Placental pericyte (primary cell): ENCODE measurements around a stretch of chr15.

DNA sequence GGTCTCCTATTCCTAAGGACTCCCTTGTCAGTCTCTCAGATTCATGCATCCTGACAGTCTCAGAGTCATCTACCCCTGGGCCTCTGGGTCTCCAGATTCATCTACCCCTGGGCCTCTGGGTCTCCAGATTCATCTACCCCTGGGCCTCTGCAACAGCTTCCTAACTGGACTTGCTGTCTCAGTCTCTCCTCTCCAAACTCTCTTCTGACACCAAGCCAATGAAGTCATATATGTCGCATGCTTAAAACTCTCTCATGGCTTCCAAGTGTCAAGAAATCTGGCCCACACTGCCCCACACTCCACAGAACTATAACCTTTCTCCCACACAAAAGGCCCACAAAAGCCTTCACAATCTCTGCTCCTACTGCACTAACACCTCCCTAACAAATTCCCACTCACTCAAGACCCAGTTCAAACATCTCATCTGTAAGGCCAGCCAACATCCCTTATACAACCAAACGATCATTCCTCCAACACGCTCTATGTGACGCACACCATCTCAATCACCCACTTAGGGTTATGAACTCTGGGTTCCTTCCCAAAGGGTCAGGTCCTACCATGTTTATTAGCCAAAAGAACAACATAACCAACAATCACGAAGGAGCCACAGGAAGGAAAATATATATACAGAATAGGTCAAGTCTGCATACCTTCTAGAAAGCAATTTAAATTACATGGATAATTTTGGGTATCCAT lies 13.6 kb downstream of the TBC1D2B start:
- CAGE, long polyA plus RNA, result no peak

DNA sequence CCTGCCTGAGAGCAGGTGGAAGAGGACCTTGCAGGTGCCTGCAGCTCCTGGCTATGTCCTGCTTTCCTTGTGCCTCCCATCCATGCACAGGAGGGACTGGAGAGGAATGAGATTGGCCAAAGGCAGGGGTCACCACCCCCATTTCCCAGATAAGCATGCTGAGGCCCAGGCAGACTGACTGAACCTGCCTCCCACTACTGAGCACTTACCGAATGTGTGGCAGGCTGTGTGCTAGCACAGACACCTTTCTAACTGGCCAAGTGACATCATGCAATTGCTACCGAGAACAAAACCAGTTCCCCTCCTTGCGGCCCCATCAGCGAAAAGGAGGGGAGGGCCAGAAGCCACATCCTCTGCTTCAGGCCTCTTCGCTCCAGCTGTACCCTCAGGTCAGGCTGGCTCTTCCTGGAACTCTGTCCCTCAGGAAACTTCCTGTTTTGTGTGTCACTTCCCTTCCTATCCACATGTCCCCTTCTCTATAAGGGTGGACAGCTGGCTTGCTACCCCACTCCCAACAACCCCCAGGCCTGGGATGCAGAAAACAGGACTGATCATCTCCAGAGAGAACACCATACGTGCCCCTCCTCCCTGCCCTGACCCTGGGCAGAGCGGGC lies 11.4 kb downstream of the SH2D7 start:
- CAGE, long polyA plus RNA, result no peak

DNA sequence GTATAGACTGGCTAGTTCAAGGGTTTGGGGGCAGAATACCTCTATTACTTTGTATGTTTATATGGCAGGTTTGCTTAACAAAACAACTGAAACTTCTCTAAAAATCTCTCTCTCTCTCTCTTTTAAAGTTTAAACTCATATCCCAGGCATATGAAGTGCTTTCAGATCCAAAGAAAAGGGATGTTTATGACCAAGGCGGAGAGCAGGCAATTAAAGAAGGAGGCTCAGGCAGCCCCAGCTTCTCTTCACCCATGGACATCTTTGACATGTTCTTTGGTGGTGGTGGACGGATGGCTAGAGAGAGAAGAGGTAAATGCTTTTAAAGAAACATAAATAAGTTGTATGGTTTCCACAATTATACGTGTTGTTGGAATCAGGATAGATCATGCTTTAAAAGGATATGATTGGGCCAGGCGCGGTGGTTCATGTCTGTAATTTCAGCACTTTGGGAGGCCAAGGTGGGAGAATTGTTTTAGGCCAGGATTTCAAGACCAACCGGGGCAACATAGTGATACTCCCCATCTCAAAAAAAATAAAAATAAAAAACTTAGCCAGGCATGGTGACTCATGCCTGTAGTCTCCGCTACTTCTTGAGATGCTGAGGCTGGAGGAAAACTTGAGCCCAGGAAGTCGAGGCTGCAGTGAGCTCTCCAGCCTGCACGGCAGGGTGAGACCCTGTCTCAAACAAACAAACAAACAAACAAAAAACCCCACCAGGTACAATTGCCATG lies 6.2 kb downstream of the DNAJA4 start:
- CAGE, long polyA plus RNA, result no peak

- CAGE, long polyA plus RNA, result no peak
Measured at GRCh38 chr15:78340795-78341785, 937 bp downstream of the CRABP1 start.

DNA sequence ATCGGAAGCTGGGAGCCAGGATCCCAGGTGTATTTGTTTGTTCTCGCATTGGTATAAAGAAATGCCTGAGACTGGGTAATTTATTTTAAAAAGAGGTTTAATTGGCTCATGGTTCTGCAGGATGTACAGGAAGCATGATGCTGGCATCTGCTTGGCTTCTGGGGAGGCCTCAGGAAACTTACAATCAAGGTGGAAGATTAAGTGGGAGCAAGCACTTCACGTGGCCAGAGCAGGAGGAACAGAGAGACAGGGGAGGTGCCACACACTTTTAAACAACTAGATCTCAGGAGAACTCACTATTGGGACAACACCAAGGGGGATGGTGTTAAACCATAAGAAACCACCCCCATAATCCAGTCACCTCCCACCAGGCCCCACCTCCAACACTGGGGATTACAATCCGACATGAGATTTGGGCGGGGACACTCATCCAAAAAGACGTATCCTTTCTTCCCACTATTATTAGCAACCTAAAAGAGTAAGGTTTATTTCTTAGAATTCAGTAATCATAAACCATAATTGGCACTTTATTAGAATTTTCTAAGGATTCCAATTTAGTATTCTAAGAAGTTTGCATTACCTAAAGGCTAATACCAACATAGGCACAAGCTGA lies 5.4 kb upstream of the HYKK start:
- CAGE, long polyA plus RNA, result no peak

DNA sequence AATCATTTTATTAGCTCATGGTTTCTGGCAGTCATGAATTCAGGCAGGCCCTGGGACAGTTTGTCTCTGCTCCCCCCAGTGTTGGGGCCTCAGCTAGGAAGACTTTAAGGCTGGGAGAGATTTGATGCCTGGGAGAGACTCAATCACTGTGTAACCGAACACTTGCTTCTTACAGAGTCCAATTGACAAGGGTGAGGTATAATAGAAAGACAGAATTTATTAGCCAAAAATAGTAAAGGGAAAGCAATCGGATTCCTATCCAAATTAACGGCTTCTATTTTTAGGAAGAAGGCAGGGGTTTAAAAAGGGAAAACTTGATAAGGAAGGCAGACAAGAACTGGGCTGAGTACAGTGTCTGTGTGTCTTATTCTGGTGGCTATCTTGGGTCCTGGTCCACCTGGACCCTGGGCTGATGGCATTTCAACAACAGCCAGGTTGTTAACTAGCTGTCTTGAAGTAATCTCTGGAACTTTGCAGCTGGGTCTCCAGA lies 2.6 kb upstream of the PSMA4 start:
- CAGE, long polyA plus RNA, result no peak

DNA sequence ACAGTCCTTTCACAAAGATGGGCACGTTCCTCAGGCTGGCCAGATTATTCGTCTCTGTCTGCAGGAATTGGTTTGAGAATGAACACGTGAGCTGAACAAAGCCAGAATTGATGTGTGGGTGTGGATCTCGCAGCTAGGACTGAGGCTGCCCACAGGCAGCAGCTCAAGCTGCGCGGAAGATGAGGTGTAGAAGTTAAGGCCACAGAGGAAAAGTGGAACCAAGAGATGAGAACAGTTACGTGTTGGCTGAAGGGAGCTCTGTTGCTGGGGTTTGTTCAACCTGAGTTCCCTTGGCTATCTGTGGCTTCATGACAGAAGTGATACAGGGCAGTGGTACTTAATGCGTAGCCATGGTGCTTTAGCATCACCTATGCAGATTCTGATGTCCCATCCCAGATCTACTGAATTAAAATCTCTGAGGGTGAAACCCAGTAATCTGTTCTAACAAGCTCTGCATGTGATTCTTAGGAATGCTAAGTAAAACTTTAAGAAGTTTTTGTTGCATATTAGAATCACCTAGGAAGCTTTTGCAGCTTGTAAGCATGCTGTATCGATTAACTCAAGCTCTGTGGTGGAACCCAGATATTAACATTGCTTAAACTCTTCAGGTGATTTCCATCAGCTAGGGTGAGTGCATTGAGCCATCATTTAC lies 9.2 kb downstream of the PSMA4 start:
- CAGE, long polyA plus RNA, result no peak

DNA sequence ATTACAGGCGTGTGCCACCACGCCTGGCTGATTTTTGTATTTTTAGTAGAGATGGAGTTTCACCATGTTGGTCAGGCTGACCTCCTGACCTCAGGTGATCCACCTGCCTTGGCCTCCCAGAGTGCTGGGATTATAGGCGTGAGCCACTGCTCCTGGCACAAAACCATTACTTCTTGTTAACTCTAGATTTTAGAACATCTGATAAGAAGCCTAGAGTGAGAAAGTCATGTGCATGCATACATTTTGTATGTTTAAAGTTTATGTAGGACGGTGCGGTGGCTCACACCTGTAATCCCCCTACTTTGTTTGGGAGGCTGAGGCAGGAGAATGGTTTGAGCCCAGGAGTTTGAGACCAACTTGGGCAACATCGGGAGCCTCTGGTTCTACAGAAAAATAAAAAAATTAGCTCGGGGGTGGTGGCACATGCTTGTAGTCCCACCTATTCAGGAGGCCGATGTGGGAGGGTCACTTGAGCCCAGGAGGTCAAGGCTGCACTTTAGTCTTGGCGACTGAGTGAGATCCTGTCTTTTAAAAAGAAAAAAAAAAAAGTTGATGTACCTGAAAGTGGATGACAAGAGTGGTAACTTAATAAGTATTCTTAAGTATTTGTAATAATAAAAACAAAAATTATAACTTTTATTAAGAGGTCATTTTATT lies 15.4 kb downstream of the MORF4L1 start:
- CAGE, long polyA plus RNA, result no peak

DNA sequence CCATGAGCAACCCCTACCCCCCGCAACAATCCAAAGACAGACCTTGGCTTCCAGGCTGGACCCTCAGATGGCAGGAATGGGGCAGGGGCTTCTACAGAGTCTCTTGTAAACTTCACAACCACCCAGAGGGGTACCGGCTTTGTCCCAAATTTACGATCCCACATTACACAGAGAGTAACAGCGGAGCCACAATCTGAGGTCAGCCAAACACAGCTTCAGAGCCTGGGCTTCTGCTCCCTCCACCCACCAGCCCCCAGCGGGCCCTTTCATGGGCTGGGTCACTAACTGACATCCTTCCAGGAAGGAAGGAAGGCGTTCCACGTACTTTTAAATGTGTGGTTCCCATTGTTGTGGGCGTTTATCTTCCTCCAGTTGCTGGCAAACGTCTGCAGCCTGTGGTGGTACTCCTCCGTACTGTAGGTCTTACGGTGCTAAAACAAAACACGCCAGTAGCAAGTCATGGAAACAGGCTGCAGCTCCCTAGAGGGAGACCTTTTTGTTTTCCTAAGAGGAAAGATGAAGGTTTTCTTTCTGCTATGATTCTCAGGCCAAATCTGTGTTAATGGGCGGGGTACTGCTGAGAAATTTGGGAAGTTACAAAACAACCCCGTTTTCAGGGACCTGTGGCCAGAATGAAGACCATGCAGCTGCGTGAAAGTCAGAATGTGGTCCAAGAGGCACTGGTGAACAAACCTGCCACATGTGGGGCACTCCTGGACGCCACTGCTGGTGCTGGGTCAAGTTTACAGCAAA lies 7.7 kb downstream of the CTSH start:
- CAGE, long polyA plus RNA, result no peak

DNA sequence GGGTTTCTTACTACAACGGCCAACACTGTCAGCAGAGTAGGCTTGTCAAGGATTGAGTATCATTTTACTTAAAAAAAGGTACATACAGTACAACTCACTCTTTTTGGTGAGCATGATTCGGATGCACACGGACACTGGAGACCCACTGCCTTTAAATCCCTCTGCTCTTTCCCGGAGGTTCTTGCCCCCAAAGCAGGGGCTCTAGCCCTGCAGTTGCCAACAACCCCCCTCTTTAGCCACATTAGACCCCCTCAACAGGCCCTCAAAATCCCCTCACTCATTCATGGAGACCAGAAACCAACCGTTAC lies 20.2 kb upstream of the CTSH start:
- CAGE, long polyA plus RNA, result no peak

- CAGE, long polyA plus RNA, result no peak
Measured at GRCh38 chr15:79004294-79004860, 59.5 kb upstream of the CTSH start.

GRCh38 chr15:79009238-79009643 lies 64.4 kb upstream of the CTSH start:
- CAGE, long polyA plus RNA, result no peak

DNA sequence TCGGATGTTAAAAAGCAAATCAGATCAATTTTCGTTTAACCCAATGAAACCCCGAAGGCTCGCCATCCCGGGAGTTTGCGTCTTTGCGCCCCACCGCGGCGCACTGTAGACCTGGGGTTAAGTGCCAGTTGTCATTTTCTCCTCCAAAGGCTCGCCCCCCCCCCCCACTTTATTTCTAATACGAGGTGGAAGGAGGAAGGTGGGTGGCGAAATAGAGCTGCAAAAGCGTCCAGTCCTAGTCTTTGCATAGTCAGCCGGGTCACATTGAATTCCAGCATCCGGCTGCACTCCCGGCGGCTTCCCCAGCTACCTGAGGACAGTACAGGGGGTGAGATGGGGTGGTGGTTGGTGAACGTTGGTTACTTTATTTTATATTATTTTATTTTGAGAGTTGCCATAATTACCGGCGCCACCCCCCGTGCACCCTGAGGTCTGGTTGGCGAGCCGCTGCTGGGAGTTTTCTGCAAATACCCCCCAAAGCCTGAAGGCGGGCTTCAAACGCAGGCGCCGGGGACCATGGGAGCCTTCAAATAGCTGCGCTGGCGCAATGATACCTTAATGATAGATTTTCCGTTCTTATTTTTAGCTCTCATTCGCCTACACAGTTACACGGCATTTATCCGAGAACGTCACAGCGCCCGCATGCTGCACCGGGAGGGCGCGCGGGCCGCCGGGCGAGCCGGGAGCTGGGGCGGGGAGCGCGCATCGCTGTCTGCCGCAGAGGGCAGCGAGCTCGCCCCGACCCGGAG lies 605 bp upstream of the RASGRF1 start:
- CAGE, long polyA plus RNA, result no peak

- CAGE, long polyA plus RNA, result no peak
Measured at GRCh38 chr15:79322040-79322861, 11.3 kb downstream of the TMED3 start.

DNA sequence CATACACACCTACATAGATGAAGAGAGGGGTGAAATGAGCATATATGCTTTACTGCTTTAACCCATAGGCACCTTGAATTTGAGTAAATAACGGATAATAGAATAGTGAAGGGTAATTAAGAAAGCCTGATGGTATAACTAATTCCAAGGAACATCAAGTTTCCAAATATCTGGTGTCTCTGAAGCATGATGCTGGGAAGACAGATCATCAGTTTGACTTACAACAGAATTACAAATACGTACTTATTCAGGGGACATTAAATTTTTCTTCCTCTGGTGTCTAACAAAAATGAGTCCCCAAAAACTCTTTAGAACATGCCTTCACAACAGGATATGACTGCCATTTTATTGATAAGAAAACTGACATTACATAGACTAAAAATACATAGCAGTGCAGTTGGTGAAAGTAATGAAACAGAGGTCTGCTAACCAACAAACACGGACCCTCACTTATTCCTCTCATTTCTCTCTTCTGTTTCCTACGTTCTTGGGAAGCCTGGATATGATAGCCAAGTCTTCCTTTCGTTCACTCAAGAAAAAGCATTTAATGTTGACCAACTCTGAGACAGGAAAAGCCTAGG lies 1.0 kb downstream of the MTHFS start:
- CAGE, long polyA plus RNA, result no peak

DNA sequence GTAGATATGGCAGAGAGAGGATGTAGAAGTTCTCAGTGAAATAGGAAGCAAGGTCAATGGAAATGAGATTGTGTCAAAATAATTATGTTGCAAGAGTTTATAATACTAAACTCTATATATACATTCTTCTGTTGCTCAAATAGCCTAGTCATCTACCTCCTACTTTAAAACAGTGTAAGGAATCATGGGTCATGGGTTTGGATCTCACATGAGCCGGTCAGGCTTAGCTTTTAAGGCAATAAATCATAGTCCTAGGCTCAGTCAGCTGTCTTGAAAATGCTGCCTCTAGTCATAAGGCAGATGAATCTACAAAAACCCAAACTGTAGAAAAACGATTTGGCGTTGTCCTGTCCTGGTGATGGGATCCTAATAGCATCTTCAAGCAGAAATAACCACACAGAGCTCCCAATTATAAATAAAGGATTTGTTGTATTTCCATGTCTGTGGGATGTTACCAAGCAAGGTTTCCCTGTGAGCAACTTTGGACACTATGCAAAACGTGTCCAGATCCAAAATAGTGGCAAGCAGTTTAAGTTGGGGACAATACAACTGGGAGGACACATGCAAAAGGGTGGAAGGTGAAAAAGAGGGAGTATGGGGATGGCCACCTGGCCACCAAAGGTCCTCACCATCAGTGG lies 16.7 kb downstream of the BCL2A1 start:
- CAGE, long polyA plus RNA, result no peak

GRCh38 chr15:80010008-80010538 lies 39.1 kb upstream of the BCL2A1 start:
- CAGE, long polyA plus RNA, result no peak

DNA sequence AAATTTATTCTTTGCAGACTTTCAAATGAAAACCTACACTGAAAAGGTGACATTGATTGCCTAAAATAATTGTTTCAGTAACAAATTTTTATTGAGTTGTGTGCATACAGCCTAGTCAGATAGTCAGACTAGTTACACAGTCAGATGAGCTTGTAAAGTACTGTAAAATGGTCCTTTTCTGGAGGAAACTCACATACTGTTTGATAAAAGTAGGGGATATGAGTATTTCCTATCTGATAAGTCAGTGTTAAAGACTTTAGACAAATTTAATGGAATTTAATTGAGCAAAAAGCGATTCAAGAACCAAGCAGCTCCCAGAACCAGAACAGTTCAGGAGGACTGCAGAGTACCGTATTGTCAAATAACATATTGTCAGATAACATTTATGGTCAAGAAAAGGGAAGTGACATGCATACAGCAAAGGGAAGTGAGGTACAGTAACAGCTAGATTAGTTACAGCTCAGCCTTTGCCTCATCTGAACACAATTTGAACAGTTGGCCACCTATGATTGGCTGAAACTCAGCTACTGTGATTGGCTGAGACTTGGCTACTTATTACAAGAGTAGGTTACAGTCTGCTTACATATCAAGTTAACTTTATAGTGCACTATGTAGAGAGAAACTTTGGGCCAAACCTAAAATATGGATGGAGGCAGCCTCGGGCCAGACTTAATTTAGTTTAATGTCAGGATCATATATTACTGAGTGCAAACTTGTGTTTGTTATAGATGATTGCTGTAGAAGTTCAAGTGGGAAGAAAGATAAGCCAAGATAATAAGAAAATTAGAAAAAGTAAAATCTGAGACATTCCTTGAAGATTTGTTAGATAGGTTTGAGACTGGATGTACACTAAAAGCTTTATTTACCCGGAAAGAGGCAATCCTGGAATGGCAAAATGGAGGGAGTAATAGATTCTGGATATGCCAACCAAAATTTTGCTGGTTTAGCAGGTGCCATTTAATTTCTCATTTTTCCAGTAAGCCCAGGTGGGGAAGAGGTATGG lies 22.0 kb downstream of the ZFAND6 start:
- CAGE, long polyA plus RNA, result no peak

- CAGE, long polyA plus RNA, result no peak
Measured at GRCh38 chr15:80127163-80127760, 25.5 kb upstream of the FAH start.

DNA sequence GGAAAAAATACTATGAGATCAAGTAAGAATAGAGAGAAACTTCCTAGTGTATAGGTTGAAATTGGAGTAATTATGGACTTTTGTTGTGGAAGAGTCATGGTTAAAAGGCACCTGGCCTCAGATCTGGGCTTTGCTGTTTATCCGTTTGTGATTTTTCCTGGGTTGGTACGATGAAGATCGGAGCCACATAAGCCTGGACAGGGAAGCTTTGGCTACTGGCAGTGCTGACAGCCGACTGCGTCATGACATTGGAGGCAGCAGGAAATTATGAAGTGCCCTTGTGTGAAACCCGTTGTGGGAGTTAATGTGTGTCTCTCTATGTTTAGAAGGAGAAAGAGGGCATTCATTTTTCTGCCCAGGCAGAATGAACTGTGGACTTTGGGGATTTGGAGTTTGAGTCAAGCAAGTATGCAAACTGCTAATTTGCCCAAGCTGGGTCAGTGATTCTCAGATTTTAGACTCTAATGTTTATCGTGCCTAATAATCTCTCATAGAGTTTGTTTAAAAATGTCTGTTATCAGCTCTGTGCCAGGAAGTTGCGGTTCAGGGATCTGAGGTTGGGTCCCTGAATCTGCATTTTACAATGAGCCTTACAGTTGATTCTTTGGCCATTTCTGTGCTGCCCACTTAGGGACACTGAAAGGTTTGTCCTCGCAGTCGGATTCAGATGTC lies 5.6 kb downstream of the CTXND1 start:
- CAGE, long polyA plus RNA, result no peak